Bile duct (tissue), 1 donor: ENCODE measurements around the genes BAAT and OR13C4.

GRCh38 chr9:101062662-101063245, 34.2 kb downstream of the PLPPR1 start:
- PRO-cap, result no peak

- PRO-cap, result no peak
These were observed 30.4 kb downstream of the BAAT start for GRCh38 chr9:101354297-101355007.

DNA sequence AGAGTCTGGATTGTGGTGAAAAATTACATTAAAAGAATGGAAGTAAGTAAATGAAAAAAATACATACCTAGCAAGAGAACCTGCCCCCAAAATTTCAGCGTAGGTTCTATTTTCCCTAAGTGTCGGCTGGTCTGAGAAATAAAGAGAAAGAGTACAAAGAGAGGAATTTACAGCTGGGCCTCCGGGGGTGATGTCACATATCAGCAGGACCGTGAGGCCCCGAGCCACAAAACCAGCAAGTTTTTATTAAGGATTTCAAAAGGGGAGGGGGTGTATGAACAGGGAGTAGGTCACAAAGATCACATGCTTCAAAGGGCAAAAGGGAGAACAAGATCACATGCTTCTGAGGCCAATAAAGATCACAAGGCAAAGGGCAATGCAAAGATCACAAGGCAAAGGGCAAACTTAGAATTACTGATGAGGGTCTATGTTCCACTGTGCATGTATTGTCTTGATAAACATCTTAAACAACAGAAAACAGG, at the start of gene BAAT:
TSS of gene BAAT (minus strand) at position 219 of the 482 bp plus-strand sequence.
- PRO-cap, result unidirectional peak, minus-strand start at position 218 of the sequence

DNA sequence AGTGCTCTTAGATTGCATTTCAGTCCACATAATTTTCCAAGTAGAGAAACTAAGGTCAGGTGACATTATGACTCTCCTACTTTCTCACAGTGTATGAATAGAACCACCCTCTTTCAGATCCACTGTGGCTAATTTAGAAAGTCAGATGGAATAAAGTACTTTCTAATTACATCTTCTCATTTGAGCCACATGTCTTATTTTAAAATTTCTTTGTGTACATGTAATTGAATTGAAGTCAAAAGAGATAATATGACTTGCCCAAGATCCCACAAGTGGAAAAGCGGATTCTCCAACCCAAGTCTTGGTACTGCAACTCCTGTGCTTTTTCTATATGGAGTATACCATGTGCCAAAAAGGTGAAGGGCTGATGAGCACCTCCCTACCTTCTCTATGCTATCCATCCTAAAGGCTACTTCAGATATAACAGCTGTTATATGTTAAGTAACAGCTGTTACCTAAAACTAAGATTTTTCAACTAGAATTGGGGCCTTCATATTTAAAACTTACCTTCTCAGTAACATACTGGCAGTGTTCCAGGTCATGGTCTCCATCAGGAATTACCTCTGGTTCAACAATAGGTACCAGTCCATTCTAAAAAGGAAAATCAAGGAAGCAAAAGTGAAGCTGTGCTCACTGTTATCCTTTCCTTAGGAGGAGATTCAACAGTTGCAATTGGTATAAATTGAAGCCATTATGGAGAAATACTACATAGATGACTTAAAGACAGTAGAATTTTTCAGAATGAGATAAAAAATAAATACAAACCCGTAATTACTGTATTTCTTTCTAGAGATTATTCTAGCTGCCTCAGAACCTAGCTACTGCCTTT, 9.3 kb downstream of the ALDOB start:
- PRO-cap, result no peak

- PRO-cap, result no peak
These were observed 2.4 kb downstream of the ALDOB start for GRCh38 chr9:101432820-101433967.

- PRO-cap, result no peak
These were observed 20.2 kb downstream of the RNF20 start for GRCh38 chr9:101553892-101554205.

GRCh38 chr9:103999327-103999893, 94.7 kb upstream of the SMC2 start:
- PRO-cap, result no peak

GRCh38 chr9:104527037-104527459, at the start of gene OR13C4:
Gene OR13C4 (minus strand): TSS chr9:104527209.
- PRO-cap, result no peak

DNA sequence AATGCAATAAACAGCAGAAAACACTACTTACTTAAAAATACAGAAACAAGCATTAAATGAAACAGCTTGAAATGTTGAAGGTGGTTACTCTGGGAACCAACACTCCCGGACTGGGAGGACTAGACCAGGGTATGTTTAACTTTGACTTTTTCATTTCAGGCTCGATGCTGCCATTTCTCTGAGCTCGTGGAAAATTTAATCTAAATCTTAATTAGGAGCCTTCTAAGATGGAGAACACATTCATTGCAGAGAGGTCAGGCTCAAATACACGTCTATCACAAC, 497 bp upstream of the NIPSNAP3A start:
- PRO-cap, result no peak

- PRO-cap, result bidirectional peak, plus-strand start at chr9:104748741, minus-strand start at chr9:104748729
These were observed 1.2 kb downstream of the NIPSNAP3A start for GRCh38 chr9:104748628-104749177.

- PRO-cap, result no peak
These were observed 80.8 kb downstream of the NIPSNAP3B start for GRCh38 chr9:104844756-104845019.

DNA sequence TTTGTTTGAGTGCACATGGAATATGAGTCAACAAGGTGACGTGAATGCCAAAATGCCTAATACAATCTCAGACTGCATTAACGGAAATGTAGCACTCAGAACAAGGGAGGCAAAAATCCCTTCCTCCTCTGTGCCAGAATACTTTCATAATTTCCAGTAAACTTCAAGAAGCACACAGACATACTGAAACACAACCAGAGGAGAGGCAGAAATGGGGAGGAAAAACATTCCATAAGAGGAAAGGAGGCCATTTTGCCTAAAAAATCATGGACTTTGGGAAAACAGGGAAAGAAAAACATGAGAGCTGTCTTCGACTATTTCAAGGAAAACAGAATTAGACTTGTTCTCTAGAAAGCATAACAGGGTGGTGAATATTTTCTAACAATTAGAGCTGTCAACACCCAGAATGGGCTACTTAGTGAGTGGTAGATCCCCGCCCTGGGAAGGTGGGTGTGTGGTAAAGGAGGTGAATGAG, 48.2 kb downstream of the ABCA1 start:
- PRO-cap, result no peak

DNA sequence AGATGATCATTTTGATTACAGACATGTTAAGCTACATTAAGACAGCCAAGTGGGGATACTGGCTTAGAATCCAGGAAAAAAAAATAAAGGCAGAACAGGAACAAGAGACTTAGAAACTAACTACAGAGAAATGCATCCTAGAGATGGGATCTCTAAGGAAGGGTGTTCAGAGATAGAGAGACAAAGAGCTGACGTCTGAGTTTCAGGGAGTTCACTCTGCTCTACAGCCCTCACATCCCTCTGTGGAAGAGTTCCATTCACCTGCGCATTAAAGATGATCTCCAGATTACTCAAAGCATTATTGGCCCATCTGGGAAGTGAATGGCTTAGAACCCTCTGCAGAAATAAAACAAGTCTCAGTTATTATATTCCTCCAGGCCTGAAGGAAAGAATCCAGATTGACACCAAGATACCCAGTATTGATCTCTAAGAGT, 25.1 kb downstream of the ABCA1 start:
- PRO-cap, result no peak

DNA sequence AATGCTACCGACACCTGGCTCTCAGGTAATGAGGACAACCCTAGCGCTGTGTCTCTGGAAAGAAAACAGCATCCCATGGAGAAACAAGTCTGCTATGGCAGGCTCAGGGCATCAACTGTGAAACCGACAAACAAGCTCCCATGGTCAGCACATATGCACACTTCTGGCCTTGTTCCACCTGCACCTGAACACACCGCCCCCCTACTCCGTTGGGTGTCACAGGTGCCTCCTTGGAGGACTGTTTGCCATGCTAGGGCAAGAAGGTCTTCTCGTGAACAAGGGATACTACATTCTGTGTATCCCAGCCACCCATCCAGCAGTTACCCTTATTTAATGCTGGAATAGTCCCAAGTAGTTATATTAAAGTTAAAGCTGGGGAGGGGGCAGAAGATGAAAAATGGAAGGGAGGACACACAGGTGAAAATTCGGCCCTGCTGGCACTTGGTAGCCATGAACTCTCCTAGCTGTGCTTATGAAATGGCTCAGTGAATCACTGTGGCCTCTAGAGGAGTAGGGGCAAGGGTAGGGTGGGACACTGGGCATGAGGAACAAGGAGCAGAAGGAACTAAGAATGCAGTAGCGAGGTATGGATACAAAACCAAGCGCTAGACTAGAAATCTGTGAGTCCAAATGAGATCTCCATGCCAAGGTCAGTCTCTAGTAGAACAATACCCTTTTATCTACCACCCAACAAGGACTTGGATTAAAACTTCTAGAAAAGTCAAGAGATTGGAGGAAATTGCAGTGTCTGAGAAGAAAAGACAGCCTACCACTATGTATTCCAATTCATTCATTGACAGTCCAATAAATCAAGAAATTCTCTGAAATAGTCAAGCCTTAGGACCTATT, 23.1 kb downstream of the ABCA1 start:
- PRO-cap, result no peak

- PRO-cap, result no peak
These were observed 20.3 kb downstream of the ABCA1 start for GRCh38 chr9:104907709-104907940.

DNA sequence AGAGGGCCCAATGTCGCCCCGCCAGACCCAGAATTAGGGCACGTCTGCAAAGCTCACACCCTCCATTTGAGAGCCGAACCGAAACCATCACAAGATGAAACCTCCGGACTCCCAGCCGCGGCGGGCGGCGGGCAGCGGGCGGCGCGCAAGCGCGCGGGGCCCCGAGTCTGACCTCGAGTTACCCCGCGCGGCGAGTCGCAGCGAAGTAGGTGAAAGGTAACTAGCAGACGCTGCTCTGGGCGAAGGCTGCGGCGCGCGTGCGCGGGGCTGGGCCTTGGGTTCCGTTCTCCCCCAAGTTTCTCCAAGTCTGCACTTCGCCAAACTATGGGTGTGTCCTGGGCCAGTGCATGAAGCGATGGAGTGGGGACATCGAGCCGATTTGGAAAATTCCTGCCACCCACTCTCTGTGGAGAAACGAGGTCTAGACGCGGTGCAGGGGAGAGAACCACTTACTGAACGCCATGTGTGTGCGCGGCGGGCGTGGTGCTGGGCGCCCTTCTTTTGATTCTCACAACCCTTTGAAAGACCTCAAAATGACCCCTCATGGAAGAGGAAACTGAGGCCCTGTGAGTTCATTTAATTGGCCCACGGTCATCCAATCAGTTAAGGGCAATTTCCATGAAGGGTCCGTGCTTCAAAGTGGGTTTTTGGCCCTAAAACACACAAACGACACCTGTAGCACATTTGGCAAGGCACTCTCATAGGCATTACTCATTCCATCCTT, 63.8 kb upstream of the ABCA1 start:
- PRO-cap, result bidirectional peak, plus-strand start at position 320 of the sequence, minus-strand start at position 68 of the sequence

DNA sequence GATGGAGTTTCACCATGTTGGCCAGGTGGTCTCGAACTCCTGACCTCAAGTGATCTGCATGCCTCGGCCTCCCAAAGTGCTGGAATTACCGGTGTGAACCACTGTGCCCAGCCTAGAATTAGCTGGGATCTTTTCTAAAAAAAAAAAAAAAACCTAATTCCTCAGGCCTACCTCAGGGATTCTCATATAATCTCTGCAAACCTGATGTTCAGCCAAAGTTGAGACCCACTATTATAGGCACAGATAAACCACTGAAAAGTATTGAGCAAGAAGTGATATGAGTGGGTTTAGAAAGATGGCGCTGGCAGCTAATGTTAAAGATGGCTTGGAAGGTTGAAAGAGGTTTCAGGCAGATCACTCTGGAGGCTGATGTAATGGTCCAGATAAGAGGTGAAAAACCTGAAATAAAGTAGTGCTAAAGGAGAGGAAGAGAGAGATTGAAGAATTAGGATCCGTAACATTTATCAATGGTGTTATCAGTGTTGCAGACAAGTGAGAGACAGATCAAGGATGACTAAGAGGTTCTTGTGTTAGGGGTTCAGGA, 58.2 kb downstream of the SLC44A1 start:
- PRO-cap, result no peak

DNA sequence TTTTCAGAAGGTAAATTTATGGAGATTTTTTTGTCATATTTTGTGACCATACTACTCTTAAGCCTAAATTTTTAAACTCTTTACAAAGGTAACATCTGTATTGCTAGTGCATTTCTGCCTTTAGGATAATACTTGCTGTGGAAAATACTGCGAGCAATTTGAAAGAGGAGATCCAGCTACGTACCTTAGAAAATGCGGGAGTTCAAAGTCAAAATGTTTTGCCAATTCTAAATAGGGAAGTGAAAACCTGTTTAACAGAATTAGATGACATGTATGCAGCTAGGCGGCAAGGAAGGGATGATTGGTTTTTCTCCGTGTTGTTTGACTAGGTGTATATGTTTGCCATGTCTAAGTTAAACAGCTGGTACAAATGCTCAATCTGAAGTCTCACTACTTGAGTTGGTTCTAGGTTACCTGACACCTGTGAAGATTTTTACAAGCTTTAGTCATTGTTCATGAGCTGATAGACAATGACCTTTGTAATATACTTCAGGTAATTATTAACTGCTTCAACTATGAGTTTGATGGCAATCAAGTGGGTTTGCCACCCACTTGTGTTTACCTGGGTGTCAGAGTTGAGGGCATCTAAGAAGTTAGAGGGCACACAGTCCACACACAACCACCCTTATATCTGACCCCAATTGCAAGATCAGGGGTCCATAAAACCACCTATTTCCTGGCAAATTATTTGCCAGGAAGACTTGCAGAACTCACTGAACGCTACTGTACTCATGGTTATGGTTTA, 74.3 kb downstream of the SLC44A1 start:
- PRO-cap, result no peak

DNA sequence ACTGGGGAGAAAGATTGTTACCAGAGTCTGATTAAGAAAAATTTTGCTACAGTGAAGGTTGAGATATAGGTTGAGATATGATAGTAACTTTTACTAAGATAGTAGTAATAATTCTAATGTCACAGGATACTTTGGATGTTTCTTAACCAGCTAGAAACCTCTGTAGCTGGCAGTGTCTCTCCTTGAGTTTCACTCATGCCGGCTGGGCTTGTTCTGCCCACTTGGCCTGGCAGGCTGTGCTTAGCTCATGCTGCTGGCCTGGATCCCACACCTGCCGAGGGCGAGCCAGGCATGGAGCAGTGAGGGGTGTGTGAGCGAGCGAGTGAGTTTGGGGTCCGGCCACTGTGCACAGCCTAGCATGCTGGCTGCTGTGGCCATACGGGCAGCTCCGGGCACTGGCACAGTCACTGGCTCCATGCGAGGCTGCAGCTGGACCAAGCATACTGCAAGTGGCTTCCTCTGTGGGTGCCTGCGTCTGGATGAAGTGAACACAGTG, 9.7 kb downstream of the FSD1L start:
- PRO-cap, result no peak

- PRO-cap, result no peak
These were observed 51.7 kb upstream of the FKTN start for GRCh38 chr9:105506146-105506617.